AG10803 (cell line): ENCODE data around the genes FBXL22, SNX1, SNX22 and ZNF609.

DNA sequence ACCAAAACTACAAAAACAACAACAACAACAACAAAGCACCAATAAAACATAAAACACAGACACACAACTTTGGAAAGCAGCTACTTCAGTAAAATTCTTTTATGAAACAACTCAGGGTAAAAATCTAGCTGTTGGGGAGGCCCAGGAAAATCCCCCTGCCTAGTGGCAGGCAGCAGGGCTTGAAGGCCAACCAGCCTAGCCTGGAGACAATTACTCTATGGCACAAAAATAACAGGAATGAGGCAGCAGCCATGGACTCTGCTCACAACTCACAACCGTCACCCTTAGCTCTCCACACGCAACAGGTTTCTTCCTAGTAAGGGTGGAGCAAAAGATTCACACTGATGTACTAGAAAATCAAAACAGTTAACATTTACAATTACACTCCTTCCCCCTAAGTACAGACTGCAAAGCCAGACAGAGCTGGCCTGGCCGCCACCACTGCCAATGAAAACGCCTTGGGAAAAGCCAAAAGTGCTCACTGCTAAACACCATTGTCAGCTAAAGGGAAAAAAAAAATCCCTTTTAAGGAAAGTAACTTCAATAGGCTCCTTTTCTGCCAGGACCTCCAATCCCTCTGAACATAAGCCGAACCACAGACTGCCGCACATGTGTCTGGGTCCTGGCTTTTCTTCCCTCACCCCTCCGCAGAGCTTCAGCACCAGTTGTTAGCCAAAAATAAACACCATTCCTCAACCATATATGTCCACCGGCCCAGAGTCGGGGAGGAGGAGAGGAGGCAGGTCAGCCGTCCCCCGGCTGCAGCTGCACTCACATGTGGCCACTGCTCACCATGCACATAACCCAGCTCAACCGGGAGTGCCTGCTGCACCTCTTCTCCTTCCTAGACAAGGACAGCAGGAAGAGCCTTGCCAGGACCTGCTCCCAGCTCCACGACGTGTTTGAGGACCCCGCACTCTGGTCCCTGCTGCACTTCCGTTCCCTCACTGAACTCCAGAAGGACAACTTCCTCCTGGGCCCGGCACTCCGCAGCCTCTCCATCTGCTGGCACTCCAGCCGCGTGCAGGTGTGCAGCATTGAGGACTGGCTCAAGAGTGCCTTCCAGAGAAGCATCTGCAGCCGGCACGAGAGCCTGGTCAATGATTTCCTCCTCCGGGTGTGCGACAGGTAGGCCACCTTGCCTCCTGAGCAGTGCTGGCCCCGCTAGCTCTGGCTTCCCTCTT is at the start of gene FBXL22:
FBXL22 (plus strand) TSS at position 770 of the 1,184 bp plus-strand sequence.
- RRBS = 19% methylated on average over 8 of the region's 25 CpGs

GRCh38 chr15:63610091-63610884 is 13.1 kb downstream of the FBXL22 start:
- RRBS = no CpG with 5 or more reads among the region's 7 CpGs

DNA sequence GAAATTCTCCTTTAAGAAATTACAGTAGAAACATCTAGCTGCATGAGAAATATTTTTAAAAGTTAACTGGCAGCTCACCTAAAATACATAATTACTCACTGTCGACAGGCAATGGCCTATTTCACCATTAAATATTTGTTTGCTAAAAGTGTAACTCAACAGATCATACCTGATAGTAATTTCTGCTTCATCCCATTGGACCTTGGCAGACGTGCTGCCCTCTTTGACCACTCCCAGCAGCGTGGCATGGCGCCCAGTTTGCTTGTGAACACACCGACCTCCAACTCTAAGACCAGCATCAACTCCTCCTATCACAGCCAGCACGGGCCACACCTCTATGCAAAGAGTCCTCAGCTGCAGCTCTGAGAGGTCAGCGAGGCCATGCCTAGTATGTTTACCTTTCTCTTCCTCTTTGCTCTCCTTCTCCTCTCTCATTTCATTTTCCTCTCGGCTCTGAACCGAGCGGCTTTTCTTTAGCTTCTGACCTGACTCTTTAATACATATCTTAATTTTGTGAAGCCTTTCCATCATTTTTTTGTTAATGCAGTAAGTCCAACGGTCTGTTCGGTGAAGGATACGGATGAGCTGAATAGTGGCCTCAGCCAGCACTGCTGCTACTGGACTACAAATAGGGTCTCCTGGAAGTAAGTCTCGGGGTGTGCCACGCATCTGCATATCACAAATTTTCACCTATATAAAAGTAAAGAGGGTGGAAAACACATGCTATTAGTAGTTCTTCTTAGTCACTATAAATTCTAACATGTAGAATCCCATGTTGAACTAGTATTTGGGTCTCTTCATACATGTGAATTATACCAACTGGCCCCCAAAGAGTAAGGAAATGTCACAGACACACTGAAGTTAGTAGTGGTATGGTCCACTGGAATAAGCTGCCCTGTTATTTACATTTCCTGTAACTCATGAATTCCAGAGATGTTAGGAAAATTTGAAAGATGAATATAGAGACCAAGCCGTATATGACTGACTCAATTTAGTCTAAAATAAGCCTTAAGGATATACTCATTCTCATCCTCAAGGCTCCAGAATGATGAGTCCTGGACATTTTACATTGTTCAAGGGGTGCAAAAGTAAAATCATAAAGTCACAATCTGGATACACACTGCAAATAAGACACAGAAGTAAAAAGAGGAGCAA is 80.9 kb downstream of the FBXL22 start:
- RRBS = no CpG with 5 or more reads among the region's 16 CpGs

GRCh38 chr15:63807138-63807889 is 26.4 kb downstream of the HERC1 start:
- RRBS = no CpG with 5 or more reads among the region's 2 CpGs

DNA sequence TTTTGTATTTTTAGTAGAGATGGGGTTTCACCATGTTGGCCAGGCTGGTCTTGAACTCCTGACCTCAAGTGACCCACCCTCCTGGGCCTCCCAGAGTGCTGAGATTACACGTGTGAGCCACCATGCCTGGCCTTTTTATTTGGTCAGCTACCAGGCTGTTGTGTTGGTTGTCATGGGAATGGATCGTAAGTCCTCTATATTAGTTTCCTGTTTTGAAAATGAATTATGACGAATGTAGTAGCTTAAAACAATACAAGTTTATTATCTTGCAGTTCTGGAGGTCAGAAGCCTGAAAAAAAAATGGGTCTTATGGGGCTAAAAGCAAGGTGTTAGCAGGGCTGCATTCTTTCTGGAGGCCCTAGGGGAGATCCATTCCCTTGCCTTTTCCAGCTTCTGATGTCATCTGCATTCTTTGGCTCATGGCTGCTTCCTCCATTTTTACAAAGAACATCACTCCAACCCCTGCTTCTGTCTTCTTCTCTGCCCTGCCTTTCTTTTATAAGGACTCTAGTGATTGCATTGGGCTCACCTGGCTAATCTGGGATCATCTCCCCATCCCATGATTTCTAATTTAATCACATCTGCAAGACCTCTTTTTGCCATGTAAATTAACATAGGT is 25.2 kb upstream of the HERC1 start:
- RRBS = no CpG with 5 or more reads among the region's 3 CpGs

DNA sequence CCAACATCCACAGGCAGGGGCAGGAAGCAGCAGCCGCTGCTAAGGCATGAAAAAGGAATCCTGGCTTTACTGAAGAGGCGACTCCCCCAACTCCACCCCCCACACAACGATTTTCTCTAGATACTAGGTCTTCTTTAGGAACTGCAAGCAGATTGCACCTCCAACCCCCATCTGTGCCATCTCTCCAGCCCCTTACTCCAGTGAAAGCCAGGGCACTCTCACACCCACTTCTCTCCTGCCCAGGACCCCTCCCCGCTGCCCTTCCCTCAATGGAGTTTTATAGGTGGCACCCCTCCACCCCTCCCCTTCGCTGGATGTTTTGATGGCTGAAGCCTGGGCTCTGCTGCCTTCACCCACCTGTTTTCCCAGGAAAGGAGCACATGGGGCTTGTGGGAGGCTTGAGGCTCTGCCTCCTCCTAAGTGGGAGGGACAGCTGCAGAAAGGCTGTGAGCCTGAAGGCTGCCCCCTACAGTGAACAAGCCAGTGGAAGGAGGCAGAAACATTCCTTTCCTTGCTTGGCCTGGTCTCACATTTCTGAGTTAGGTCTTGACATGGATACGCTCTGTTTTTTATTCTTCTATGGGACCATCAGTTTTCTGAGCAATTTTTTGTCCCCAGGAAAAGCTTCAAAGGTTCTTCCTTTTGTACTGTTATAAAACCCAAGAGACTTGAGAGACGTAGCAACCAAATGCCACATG is 82.6 kb upstream of the HERC1 start:
- RRBS = no CpG with 5 or more reads among the region's 7 CpGs

DNA sequence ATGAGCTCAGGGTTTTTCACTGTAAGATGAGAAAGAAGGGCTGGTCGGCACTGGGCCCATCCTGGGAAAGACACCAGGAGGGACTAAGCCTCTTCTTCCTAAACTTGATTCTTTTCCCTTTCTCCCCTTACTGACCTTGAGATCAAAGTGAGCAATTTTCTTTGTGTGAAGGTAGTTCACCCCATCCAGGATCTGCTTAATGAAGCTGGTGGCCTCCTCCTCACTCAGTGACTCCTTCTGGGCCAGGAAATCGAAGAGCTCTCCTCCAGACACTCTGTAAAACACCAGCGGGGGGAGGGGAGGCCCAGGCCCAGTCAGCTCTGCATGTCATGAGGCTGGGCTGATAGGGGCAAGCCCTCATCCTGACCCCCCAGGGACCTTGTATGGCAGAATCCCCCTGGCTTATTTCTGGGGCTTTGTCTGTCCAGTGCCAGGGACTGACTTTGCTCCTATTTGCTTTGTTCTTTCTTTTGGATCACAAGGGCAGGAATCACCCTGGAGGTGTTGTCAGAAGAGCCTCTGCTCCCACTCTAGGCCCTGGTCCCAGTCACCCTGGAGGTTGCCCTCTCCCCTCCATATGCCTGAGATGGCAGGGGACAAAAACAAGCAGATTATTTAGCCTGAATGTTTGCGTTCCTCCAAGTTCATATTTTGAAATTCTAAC is 74.9 kb downstream of the DAPK2 start:
- RRBS = no CpG with 5 or more reads among the region's 4 CpGs

DNA sequence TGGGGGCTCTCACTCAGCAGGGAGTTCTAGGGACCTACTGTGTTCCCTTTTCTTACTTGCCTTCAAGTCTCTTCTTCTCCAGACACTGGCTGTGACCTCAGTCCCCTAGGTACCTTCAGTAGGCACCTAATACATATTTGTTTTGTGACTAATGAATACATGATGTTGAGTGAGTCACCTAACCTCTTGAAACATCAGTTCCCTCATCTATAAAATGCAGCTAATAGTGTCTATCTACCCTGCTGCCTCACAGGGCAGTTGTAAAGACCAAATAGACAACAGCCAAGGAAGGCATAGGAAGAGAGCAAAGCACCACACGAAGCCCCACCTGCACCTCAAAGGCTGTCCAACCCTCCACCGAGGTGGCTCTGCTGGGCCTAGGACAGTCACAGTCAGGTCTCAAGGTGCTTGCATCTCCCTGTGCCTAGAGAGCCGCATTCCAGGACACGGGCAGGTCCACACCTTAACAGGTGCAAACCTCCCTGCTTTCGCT is 29.2 kb downstream of the DAPK2 start:
- RRBS = no CpG with 5 or more reads among the region's 5 CpGs

- RRBS = under 1% methylated on average over 10 of the region's 46 CpGs
Measured at GRCh38 chr15:64095621-64096229, at the start of gene SNX1. TSS of gene SNX1 (plus strand) at chr15:64095982.

- RRBS = 3% methylated on average over 24 of the region's 55 CpGs
Measured at GRCh38 chr15:64151035-64151856, at the start of gene SNX22. TSS of gene SNX22 (plus strand) at chr15:64151731.

DNA sequence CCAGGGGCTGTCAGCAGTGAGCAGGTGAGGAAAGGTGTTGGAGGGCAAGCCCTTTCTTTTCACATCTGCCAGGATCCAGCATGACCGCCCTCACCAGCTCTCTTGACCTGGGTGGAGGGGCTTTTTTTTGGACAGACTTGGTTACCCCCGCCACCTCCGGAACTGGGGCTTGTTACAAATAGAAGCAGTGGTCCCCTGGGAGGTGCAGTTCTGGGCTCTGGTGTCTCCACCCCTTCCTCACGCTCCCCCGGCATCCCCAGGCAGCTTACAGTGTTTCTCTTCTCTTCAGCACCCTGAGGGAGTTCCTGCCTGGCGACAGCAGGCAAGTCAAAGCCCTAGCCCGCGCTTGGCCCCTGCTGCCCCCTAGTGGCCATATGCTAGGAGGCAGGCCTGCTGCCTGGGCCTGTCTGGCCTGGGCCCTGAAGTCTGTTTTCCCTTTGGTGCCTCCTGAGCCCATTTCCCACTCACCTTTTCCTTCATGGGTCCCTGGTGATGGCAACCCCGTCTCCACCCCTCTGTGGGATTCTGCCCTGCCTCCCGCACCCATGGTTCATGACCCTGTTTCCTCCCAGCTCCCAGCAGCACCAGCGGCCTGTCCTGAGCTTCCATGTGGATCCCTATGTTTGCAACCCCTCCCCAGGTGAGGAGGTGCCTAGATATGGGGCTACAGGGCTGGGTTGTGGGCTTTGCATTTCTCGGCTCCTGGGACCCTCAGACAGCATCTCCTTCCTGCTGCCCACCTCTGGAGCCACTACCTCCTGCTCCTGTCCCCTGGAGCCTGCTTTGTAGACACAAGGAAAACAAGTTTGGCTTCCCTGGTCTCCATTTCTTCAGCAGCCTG is 2.1 kb downstream of the SNX22 start:
- RRBS = 3% methylated on average over 3 of the region's 12 CpGs

GRCh38 chr15:64247962-64248334 is 85.1 kb upstream of the PPIB start:
- RRBS = no CpG with 5 or more reads among the region's 1 CpG

DNA sequence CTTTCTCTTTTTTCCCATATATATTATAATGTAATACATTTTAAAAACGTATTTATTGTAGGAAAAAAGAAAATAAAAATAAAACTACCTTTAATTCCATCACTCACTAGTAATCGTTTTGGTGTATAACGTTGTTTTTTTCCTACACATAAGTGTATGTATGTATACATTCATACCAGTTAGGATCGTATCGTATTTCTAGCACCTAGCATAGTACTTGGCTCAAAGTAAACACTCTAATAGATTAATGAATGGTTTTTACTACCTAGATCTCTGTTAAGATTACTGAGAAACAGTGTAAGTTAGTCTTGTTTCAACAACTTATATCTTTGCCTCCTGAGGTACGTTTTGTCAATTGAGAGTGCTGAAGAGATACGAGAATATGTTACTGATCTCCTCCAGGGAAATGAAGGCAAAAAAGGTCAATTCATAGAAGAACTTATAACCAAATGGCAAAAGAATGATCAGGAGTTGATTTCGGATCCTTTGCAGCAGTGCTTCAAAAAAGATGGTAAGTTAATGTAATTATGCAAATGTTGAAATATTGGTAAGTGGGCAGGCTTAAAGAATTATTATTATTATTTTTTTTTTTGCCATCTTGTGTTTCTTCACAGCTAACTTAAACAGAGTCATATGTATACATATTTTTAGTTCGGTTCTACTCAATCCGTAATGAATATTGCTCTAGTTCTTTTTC is 6.1 kb downstream of the TRIP4 start:
- RRBS = no CpG with 5 or more reads among the region's 10 CpGs

- RRBS = 3% methylated on average over 35 of the region's 87 CpGs
Measured at GRCh38 chr15:64459947-64461096, at the start of gene ZNF609. TSS of gene ZNF609 (plus strand) at chr15:64460578.

- RRBS = no CpG with 5 or more reads among the region's 11 CpGs
Measured at GRCh38 chr15:64469844-64470680, 9.7 kb downstream of the ZNF609 start.

GRCh38 chr15:64501681-64502561 is 41.5 kb downstream of the ZNF609 start:
- RRBS = no CpG with 5 or more reads among the region's 2 CpGs

DNA sequence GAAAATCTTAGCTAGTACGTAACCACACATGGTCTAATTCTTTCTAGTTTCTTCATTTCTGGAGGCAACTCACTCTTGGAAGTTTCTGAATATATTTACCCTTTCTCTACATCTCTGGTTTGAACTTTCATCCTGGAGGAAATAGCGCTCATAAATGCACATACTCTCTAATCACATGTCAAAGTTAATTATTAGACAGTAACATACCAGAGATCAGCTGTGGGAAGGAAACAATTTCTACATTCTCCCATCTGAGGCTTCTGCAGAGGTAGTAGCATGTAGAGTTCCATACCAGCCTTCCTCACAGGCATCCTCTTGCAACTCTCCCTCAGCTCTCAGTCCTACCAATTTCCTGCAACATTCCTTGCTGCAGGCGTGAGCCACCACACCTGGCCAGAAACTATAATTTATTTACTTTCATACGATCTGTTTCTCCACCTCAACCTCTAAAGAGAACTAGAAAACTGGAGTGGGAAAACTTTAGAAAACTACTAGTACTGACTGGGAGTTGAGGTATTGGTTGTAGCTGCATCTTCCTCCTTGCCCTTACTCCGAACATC is 132.4 kb downstream of the RBPMS2 start:
- RRBS = no CpG with 5 or more reads among the region's 5 CpGs

DNA sequence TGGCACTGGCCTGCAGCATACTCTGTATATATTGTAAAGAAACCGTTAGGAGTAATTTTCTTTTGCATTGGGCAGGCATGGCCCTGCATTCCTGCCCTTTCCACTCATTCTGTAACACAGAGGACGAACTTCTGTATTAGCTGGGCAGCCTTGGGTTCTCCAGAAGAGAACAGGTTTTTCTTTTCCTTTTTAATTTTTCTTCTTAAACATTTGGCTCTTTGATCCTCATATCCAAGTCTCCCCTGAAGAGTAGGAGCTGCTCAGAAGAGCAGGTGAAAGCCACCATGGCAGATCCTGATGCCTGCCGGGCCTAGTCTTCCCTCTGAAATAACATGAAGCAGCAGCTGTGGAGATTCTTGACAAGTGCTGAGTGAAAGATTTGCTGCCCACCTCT is 91.6 kb downstream of the RBPMS2 start:
- RRBS = no CpG with 5 or more reads among the region's 3 CpGs

GRCh38 chr15:64695355-64695974 is 79.9 kb downstream of the RBPMS2 start:
- RRBS = no CpG with 5 or more reads among the region's 6 CpGs